ENCODE results near the genes NEK2 and INTS7.

DNA sequence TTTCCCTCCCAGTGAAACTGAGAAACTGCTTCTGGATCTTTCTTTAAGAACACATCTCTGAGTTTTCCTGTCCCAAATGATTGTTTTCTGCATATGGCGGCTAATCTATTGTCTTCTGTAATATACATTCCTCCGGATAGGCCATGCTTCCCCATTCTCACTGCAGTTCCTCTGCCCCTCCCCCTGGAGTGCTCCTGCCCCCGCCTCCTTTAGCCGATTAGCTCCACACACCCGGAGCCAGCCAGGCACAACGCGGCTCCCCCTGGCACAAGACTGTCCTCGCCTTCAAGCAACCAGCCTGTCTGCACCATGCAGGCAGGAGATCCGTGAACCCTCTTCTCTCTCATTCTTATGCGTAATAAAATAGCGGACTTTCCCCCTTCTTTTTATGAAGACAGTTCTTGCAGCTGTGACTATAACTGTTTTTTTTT is 18.0 kb downstream of the SERTAD4 start:
- RAMPAGE, long total RNA = no peak
- RRBS = 10% methylated on average over 4 of the region's 11 CpGs

- RAMPAGE, long total RNA = no peak
- RRBS = no CpG with 5 or more reads among the region's 9 CpGs
Observed at GRCh38 chr1:210328040-210328473, 645 bp upstream of the HHAT start.

- RAMPAGE, long total RNA = no peak
- RRBS = no CpG with 5 or more reads among the region's 4 CpGs
Observed at GRCh38 chr1:210419300-210419804, 90.7 kb downstream of the HHAT start.

- RAMPAGE, long total RNA = no peak
- RRBS = no CpG with 5 or more reads among the region's 14 CpGs
Observed at GRCh38 chr1:211256978-211257758, 2.0 kb upstream of the RCOR3 start.

DNA sequence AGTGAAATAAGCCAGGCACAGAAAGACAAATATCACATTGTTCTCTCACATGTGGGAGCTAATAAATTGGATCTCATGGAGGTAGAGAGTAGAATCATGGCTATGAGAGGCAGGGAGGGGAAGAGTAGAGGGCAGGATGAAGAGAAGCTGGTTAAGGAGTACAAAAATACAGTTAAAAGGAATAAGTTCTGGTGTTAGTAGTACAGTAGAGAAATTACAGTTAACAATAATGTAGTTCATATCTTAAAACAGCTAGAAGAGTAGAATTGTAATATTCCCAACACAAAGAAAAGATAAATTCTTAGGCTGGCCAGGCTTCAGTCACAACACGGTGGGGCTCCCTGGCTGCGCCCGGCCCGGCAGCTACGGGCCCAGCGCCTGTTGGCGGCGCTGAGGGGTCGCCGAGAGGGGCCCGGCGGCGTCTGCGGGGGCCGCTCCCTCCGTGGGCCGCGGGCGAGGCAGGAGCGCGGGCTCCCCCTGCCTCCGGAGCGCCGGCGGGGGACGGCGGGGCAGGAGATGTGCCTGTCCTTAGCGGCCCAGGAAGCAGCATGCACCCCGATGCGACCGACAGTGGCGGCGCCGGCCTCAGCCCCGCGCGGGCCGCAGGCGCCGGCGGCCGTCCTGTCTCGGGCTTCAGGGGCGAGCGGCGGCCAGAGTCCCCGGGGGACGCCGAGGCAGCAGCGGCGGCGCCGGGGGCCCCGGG is 75.8 kb downstream of the RD3 start:
- RAMPAGE, long total RNA = no peak
- RRBS = 6% methylated on average over 9 of the region's 54 CpGs

GRCh38 chr1:211560610-211560967 is 18.4 kb downstream of the SLC30A1 start:
- RAMPAGE, long total RNA = no peak
- RRBS = no CpG with 5 or more reads among the region's 4 CpGs

GRCh38 chr1:211570680-211571192 is 8.2 kb downstream of the SLC30A1 start:
- RAMPAGE, long total RNA = no peak
- RRBS = no CpG with 5 or more reads among the region's 1 CpG

GRCh38 chr1:211573054-211573820 is 5.7 kb downstream of the SLC30A1 start:
- RAMPAGE, long total RNA = no peak
- RRBS = no CpG with 5 or more reads among the region's 3 CpGs

GRCh38 chr1:211573821-211574725 is 4.9 kb downstream of the SLC30A1 start:
- RAMPAGE, long total RNA = no peak
- RRBS = no CpG with 5 or more reads among the region's 6 CpGs

GRCh38 chr1:211579355-211580400 is 717 bp upstream of the SLC30A1 start:
- RAMPAGE, long total RNA = no peak
- RRBS = 1% methylated on average over 21 of the region's 56 CpGs

GRCh38 chr1:211674979-211676265 is at the start of gene NEK2:
NEK2 (minus strand) TSS chr1:211675621.
- RAMPAGE, long total RNA = no peak
- RRBS = 4% methylated on average over 4 of the region's 70 CpGs

- RAMPAGE, long total RNA = no peak
- RRBS = no CpG with 5 or more reads among the region's 5 CpGs
Observed at GRCh38 chr1:211749086-211749624, 73.7 kb upstream of the NEK2 start.

DNA sequence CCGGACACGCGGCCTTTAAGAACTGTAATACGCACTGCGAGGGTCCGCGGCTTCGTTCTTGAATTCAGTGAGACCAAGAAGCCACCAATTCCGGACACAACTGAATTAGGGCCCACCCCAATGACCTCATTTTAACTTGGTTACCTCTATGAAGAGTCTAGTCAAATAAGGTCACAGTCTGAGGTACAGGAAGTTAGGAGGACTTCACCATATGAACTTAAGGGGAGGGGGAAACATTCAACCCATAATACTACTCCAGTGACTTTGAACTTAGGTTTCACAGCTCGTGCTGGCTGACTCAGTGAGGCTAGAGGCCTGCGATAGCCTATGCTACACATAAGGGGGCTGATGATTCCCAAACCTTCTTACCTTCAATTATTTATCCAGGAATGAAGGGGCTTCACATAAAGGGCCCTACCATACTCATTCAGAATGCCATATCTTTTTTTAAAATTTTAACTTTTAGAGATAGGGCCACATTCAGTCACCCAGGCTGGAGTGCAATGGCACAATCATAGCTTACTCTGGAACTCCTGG is 60.1 kb upstream of the LPGAT1 start:
- RAMPAGE, long total RNA = no peak
- RRBS = no CpG with 5 or more reads among the region's 11 CpGs

- RAMPAGE, long total RNA = no peak
- RRBS = no CpG with 5 or more reads among the region's 2 CpGs
Observed at GRCh38 chr1:211948955-211949607, 86.3 kb downstream of the INTS7 start.

DNA sequence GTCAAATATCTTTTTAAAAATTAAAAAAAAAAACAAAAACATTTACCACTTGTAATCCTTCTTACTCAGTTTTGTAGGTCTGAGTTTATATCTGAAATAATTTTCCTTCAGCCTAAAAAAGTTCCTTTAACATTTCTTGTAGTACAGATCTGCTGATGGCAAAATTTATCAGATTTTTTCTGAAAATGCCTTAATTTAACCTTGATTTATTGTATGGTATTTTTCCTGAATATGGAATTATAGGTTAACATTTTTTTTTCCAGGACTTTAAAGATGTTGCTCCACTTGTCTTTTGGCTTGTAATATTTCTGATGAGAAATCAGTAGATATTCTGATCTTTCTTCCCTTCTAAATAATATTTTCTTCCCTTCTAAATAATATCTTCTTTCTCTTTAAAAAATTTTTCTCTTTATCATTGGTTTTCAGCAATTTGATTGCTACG is 77.3 kb downstream of the INTS7 start:
- RAMPAGE, long total RNA = no peak
- RRBS = no CpG with 5 or more reads among the region's 1 CpG

DNA sequence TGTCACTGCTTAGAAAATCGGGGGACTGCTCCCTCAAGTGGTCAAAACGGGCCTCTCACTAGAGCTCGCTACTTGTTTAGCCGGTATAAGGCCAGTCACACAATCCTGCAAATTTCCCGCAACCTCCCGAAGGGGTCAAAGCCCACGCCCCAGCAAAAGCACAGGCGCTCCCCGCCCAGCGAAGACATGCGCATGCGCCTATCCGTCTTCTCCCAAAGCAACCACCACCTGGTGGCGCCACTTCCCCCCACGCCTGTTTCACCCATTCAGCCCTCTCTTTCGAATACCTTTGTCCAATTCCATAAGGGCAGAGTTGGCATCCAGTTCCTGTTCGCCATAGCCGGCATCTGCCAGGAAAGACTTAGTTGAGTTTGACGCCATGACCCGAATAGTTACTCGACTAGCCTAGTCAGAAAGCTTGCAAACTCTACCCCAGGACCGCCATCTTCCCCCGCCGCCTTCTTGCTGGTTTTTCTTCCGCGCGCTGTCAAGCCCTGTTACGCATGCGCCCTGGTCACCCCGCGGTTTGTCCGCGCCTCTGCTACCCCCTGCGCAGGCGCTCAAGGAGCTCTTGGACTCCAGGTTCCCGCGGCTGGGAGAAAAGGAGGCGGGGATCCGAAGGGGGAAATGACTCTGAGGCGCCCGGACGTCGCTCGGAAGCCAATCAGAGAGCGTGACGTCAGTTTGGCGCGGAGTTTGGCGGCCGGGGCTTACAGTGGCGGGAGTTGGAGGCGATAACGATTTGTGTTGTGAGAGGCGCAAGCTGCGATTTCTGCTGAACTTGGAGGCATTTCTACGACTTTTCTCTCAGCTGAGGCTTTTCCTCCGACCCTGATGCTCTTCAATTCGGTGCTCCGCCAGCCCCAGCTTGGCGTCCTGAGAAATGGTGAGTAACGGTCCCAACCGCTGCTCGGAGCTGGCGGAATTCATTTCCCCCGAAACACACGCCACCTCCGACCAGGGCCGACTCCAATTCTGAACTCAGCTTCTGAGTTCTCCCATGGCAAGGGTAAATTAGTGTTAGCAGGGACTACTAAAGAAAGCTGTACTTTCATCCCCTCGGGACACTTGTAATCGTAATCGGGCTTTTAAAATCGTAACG is at the start of gene INTS7:
Gene INTS7 (minus strand): TSS at position 501 of the 1,102 bp plus-strand sequence.
- RAMPAGE, long total RNA = start-site peak on the minus strand centred at position 490 of the sequence, 23 bp wide, 26 and 15 reads in 2 replicates
- RRBS = 2% methylated on average over 10 of the region's 73 CpGs

DNA sequence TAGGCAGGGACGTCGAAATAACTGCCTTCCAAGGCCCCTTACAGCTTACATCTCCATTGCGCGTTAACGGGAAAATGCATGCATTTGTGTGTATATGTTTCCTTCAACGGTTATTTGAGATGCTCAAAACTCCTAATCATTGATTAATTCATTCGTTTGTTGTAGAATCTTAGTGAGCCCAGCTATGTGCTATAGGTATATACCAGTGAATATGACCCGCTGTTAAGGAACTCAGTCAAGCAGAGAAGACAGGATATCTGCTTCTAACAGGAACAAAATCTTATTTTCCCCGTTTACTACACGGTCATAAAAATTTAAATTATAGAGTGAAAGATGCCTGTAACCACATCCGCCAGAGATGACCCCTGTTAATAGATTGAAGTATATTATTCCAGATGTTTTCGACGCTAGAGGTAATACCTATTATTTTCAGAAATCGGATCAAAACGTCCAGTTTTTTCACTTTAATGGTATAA is 649 bp downstream of the DTL start:
- RAMPAGE, long total RNA = no peak
- RRBS = no CpG with 5 or more reads among the region's 15 CpGs

GRCh38 chr1:212051767-212052397 is 16.3 kb downstream of the DTL start:
- RAMPAGE, long total RNA = no peak
- RRBS = no CpG with 5 or more reads among the region's 7 CpGs

- RAMPAGE, long total RNA = no peak
- RRBS = 20% methylated on average over 2 of the region's 14 CpGs
Observed at GRCh38 chr1:212242074-212242789, 43.0 kb upstream of the PPP2R5A start.

- RAMPAGE, long total RNA = no peak
- RRBS = no CpG with 5 or more reads among the region's 7 CpGs
Observed at GRCh38 chr1:212254819-212255481, 30.3 kb upstream of the PPP2R5A start.

Measured in hepatocyte (in vitro differentiated cells and primary cell).